ENCODE results near the gene MMP17.

- RRBS, 2 experiments, result 15 to 22% methylated on average over 5 of the region's 8 CpGs
These were observed 2.8 kb downstream of the RIMBP2 start for GRCh38 chr12:130713252-130713698.

DNA sequence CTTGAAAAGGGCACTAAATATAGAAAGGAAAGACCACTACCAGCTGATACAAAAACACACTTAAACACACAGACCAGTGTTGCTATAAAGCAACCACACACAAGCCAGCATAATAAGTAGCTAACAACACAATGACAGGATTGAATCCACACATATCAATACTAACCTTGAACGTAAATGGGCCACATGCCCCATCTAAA is 6.0 kb upstream of the RIMBP2 start:
- RRBS, 2 experiments, result no CpG with 5 or more reads among the region's 1 CpG

DNA sequence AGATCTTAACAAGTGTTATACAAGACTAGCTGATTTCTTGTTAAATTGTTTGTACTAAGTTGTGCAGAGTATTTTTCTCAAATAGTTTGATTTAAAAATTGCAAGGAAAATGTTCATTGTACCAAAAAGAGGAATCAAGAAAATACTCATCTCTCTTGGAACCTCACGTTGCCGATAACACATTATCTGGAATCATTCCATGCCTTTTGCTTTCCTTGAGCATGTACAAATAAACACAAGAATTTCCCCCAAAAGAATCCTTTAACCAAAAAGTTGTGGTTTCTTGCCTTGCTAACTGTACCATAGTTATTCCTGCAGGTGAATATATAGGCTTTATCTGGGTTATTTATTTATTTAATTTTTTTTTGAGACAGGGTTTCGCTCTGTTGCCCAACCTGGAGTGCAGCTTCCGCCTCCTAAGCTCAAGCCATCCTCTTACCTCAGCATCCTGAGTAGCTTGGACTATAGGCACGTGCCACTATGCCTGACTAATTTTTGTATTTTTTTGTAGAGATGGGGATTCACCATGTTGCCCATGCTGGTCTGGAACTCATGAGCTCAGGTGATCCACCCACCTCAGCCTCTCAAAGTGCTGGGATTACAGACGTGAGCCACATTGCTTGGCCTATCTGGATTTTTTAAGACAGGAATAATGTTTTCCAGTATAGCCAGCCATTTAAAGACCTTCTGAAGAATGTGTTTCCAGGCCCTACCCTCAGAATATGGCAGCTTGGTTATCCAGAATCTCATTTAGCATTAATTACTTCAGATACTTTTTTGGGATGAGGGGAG is 1.9 kb downstream of the RAN start:
- RRBS, 2 experiments, result no CpG with 5 or more reads among the region's 6 CpGs

DNA sequence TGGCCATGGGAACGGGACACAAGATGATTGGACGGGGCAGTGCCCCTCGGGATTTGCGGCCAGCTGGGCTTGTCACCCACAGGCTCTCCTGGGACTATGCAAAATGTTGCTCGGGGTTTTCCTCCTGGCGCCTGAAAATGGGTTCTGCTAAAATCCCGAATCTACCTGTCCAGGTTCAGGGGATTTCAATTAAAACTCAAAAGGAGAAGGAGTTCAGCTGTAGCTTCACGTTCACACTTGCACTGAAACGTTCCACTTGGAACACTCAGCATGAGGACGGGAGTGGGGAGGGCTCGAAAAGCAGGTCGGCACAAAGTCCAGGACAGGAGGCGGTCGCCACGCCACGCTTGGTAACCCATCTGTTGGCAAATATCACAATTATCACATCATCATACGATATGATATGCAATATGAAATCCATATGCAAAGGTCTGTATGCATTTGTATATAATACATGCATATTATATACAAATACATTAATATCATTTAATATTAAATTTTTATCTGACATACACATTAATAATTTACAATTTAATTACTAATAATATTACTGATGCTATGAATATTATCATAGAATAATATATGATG is 17.1 kb downstream of the ADGRD1 start:
- RRBS, 2 experiments, result no CpG with 5 or more reads among the region's 17 CpGs

DNA sequence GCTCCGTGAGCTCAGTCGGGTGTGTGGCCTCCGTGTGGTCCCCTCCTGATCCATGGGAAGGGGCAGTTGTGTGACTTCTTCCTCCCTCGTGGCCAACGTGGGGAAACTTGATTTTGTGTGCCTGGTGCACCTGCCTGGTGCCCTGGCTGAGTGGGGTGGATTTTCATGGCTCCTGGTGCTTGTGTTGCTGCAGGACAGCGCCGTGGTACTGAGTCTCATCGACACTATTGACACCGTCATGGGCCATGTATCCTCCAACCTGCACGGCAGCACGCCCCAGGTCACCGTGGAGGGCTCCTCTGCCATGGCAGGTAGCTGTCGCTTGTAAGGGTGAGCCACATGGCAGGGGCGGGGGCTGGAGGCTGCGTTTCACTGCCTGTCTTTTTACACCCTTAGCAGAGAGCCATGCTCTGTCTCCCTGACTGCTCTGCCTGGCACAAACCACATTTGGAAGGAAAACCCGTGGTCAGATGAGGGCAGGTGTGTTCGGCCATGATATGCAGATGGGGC is 49.3 kb downstream of the ADGRD1 start:
- RRBS, 2 experiments, result no CpG with 5 or more reads among the region's 17 CpGs

DNA sequence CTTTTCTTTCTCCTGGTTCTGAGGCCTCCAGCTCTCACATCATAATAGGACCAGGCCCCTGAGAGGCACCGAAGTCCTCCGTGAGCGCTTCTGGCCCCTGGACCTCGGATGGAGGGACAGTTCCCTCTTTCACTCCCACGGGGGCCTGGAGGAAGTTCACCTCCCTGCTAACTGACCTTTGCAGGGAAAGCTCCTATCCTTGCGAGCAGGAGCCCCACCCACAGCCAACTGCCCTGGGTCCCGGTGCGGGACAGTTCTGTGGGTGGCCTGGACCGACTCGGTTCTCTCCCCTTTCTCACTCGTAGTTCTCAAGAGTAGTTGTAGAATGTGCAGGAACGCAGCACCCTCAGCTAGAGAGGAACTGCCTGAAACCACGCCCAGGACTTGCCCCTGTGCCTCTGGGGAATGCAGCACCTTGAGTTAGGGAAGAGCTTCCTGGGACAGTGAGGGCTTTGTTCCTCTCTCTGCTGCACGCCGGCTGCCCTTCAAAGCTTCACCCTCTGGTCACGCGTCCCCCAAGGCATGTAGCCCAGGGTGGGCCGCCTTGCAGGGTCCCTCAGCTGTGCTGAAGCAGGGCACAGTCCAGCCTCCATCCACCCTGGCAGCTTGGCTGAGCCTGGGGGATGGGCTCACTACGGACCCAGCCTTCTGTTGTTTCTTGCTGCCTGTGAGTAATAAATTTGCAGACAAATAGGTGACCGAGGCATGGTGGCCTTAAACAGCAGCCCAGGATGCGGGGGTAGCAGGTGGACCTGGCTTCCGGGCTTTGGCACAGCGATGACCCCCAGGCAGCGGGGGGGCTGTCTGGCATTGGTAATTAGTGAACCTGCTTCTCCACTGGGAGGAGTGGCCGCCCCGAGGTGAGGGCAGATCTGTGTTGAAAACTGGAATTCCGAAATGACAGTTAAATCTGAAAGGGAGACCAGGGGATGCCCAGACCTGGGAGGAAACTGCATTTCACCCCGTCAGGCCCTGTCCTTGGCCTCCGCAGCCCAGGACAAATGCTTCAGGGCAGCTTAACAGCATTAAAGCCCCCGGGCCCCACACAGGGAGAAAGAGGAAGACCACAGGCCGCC is 264.7 kb downstream of the ADGRD1 start:
- RRBS, 2 experiments, result no CpG with 5 or more reads among the region's 31 CpGs

GRCh38 chr12:131371246-131372199 is 339.4 kb upstream of the SFSWAP start:
- RRBS, 2 experiments, result no CpG with 5 or more reads among the region's 23 CpGs

DNA sequence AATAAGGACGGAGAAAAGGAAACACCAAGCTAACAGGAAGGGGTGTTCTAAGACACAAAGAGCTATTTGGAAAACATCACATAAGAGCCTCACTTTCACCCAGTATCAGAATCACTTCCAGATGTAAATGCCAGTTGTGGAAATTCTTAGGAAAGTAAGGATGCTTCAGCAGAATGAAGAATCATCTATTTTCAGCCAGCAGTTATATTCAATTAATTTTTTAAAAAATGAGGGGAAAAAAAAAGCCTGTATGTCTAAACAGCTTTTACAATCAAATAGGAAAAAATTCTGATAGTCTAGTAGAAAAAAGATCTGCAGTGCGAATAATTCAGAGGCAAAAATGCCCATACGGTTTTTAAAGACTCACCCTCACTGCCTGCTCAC is 25.3 kb downstream of the SFSWAP start:
- RRBS, 2 experiments, result no CpG with 5 or more reads among the region's 3 CpGs

- RRBS, 2 experiments, result no CpG with 5 or more reads among the region's 19 CpGs
These were observed 26.1 kb downstream of the SFSWAP start for GRCh38 chr12:131737009-131737465.

DNA sequence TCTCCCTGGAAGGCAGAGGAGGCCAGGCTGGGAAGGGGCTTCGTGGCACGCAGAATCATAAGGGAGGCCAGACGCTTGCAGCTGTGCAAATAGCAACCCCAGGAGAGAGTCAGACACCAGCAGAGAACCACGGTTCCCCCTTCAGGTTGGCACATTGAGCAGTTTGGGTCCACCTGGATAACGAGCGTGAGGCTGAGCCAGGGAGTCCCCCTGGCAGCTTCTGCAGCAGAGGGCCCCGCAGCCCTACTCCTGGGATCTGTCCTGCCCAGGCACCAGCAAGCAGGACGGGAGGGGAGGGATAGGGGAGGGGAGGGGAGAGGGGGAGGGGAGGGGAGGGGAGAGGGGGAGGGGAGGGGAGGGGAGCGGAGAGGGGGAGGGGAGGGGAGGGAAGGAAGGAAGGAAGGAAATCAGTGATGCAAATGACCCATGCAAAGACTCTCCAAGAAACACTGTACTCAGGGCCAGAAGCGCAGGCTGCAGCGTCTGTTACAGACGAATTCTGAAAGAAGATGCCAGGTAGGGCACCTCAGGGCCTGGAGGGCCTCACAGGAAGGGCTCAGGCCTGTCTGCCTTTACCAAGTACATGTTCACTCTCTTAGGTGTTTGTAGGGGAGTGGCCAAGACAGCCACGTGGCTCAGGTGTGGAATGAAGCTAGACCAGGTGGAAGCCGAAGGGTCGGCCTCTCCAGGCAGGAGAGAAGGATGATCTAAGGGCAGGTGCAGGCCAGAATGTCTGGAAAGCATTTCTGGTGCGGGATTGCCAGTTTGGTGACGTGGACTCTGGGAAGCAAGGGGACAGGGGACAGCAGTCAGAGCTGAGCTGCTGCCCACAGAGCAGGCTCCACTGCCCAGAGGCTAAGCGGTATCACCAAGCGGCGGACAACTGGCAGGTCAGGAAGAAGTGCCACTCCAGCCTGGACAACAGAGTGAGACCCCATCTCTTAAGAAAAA is 32.2 kb upstream of the MMP17 start:
- RRBS, 2 experiments, result no CpG with 5 or more reads among the region's 20 CpGs

DNA sequence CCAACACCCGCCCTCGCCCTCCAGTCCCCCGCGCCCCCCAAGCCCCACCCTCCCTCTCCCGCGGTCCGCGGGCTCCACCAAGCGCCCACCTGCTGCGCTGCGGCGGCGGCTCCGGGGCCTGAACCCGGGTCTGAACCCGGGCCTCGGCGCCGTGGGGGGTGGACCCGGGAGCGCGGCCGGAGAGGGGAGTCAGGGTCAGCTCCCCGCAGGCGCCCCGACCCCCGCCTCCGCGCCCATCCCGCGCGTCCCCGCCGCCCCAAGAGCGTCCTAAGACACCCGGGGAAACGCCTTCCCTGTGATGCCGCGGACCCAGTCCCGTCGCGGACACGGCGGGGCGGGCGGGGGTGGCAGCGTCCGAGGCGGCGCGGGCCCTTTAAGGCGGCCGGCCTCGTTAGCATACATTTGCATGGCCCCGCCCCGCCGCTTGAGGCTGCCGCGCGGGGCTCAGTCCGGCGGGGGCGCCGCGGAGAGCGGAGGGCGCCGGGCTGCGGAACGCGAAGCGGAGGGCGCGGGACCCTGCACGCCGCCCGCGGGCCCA is at the start of gene MMP17:
Gene MMP17 (plus strand): TSS at position 447 of the 538 bp plus-strand sequence.
- RRBS, 2 experiments, result 2% methylated on average over 30 of the region's 78 CpGs

GRCh38 chr12:131851814-131852416 is 23.7 kb downstream of the MMP17 start:
- RRBS, 2 experiments, result no CpG with 5 or more reads among the region's 29 CpGs

- RRBS, 2 experiments, result 6 to 18% methylated on average over 3 to 4 of the region's 9 CpGs
These were observed 22.2 kb upstream of the ULK1 start for GRCh38 chr12:131872227-131872622.

GRCh38 chr12:131930270-131930562 is 1.1 kb downstream of the PUS1 start:
- RRBS, 2 experiments, result under 1 to 1% methylated on average over 3 of the region's 11 CpGs

GRCh38 chr12:132142226-132142623 is 1.9 kb downstream of the DDX51 start:
- RRBS, 2 experiments, result no CpG with 5 or more reads among the region's 11 CpGs

DNA sequence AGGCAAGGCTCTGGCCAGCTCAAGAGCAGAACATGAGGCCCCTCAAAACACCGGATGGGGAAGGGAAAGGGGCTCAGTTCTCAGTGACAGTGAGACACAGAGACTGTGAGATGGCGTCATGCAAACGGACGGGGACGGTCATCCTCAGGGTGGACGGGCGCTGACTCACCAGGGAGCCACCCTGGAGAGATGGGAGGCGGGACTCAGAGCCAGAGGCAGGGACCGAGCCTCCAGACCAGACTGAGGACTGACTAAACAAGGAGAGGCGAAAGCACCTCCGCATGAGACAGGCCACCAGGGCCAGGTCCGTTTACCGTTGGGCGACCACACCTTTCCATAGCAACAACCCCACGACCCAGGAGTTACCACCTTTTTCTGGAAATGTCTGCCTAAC is 64.0 kb upstream of the GALNT9 start:
- RRBS, 2 experiments, result no CpG with 5 or more reads among the region's 15 CpGs

DNA sequence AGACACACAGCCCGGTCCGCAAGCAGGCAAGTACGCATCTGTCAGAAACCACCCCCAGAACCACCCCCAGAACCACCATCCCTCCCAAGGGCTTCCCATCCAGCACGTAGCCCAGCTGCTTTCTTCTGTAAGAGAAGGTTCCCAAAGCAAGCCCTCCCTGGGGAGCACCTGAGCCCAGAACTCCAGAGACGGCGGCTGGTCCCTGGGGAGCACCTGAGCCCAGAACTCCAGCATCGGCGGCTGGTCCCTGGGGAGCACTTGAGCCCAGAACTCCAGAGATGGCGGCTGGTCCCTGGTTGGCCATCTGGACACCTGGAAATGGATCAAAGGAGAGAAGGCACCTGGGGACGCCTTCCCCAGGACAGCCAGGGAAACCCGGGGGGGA is 2.6 kb upstream of the FBRSL1 start:
- RRBS, 2 experiments, result no CpG with 5 or more reads among the region's 11 CpGs

GRCh38 chr12:132536525-132537159 is 46.7 kb downstream of the FBRSL1 start:
- RRBS, 2 experiments, result no CpG with 5 or more reads among the region's 17 CpGs

GRCh38 chr12:132544193-132544733 is 54.3 kb downstream of the FBRSL1 start:
- RRBS, 2 experiments, result no CpG with 5 or more reads among the region's 14 CpGs

DNA sequence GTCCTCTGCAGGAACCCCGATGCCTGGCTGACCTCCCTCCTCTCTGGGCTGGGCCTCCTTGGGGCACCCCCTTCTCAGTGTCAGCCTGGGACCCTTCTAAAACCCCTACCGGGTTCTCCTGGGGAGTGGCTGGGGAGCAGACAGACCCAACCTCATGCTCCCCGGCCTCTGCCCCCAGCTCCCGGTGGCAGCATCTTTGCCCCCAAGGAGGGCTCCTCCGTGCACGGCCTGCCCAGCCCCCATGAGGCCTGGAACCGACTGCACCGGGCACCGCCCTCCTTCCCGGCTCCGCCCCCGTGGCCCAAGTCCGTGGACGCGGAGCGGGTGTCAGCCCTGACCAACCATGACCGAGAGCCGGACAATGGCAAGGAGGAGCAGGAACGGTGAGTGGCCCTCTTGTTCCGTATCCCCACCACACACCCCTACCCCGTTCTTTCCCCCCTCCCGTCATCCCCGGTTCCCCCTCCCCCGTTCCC is 28.5 kb downstream of the LRCOL1 start:
- RRBS, 2 experiments, result 93 to 94% methylated on average over 17 of the region's 24 CpGs